ENCODE measurements around a stretch of chr2.

- RRBS, result no CpG with 5 or more reads among the region's 2 CpGs
These were observed 98.3 kb downstream of the FMNL2 start for GRCh38 chr2:152433152-152433889.

DNA sequence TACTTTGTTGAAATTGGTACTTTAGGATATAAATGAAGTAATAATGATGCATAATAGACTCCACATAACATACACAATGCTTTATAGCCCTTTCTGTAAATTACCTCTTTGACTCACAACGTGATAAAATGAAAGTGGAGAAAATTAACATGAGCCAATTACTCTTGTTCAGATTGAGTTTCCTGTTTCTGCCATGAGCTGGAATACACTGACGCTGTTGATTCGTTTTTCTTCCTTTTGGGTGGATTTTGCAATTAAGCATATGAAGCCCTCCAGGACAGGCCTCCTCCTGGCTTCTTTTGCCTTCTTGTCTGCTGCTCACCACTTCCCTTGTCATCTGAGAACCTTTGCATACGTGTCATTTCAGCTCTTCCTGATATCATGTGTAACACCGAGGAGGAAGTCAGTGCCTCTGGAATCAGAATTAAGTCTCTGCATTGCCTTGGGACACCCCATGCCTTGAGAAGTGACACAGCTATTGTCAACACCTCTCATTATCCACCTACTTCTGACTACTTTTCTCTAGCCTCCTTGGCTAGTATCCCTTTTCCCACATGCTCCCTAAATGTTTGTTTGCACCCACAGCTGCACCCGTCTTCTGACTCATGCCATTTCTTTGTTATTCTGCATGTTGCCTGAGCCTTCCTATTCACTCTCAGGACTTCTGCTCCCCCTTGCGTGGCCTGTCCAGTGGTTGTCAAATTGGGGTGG lies 134.1 kb downstream of the FMNL2 start:
- RRBS, result no CpG with 5 or more reads among the region's 7 CpGs

GRCh38 chr2:152616789-152617438 lies 100.3 kb downstream of the PRPF40A start:
- RRBS, result no CpG with 5 or more reads among the region's 8 CpGs

GRCh38 chr2:152637278-152638244 lies 79.7 kb downstream of the PRPF40A start:
- RRBS, result no CpG with 5 or more reads among the region's 9 CpGs

GRCh38 chr2:152694054-152694837 lies 23.0 kb downstream of the PRPF40A start:
- RRBS, result no CpG with 5 or more reads among the region's 10 CpGs

- RRBS, result no CpG with 5 or more reads among the region's 3 CpGs
These were observed 315.7 kb upstream of the KCNJ3 start for GRCh38 chr2:154382838-154383123.

DNA sequence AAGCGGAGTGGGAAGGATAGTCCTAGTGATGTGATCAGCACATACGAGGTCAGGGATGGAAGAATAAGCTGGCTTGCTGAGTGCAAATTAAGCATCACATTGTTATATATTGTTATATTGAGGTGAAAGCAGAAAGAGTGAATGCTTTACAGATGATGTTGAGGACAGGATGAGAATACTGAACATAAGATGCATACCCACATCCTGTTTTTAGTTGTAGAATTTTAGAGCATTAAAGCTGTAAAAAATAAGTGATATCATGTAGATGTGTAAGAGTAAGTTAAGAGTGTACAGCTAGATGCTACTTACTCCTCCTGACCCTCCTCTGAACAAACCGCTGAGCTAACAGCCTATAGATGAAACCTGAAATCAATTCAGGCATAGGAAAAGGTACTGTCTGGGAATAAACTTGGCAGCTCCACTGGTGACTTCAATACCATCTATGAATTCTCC lies 271.0 kb upstream of the KCNJ3 start:
- RRBS, result no CpG with 5 or more reads among the region's 3 CpGs

DNA sequence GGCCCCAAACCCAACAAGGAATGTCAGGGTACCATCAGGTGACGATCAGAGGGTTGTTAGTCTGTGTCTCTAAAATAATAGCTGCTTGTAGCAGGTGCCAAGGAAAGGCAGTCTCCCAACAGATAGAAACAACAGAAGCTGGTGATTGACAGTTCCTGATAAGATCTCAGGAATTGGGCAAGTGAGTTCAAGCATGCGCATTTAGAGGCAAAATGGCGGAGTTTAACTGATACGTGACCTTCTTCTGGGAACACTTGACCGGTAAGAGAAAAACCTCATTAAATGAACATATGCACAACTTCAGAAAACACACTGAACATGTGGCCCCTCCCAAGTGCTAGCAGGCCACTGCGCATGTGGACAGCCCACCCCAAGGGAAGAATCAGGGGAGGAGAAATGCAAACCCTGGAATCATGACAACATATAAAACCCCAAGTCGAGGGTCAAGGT lies 664.9 kb downstream of the KCNJ3 start:
- RRBS, result no CpG with 5 or more reads among the region's 7 CpGs

GRCh38 chr2:155475529-155475978 lies 777.1 kb downstream of the KCNJ3 start:
- RRBS, result no CpG with 5 or more reads among the region's 3 CpGs

GRCh38 chr2:156325329-156326411 lies 6.9 kb downstream of the NR4A2 start:
- RRBS, result no CpG with 5 or more reads among the region's 13 CpGs

GRCh38 chr2:156328008-156328395 lies 4.5 kb downstream of the NR4A2 start:
- RRBS, result 93% methylated on average over 4 of the region's 19 CpGs

DNA sequence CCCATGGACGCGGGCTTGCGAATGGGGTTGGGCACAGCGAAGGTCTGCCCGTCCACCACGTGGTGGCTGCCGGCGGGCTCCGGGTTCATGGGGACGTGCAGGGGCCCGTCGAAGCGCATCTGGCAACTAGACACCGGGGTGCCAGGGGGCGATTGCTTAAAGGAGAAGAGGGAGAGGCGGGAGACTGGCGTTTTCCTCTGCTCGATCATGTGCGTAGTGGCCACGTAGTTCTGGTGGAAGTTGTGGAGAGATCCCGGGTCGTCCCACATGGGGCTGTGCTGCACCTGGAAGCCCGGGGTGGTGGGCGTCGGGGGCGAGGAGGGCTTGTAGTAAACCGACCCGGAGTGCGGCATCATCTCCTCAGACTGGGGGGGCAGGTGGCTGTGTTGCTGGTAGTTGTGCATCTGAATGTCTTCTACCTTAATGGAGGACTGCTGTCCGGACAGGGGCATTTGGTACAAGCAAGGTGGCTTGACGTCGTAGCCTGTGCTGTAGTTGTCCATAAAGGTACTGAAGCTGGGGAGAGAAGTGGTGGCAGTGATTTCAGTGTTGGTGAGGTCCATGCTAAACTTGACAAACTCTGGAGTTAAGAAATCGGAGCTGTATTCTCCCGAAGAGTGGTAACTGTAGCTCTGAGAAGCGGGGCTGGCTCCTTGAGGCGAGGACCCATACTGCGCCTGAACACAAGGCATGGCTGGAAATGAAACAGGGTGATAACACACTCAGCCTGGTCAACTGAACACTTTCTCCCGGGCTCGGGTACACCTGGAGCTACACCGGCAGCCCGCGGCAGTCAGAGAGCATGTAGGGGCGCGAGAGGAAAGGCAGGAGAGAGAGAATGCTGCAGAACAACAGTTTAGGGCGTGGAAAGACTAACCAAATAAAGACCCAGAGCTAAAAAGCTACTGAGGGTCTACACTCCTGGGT lies 2.8 kb downstream of the NR4A2 start:
- RRBS, result 96% methylated on average over 23 of the region's 45 CpGs

- RRBS, result 10% methylated on average over 15 of the region's 44 CpGs
These were observed 682 bp upstream of the GPD2 start for GRCh38 chr2:156435353-156436041.

DNA sequence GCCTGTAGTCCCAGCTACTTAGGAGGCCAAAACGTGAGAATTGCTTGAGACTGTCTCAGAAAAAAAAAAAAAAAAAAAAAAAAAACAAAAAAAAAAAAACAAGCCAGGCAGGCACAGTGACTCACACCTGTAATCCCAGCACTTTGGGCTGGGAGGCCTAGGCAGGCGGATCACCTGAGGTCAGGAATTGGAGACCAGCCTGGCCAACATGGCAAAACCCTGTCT lies 3.2 kb downstream of the GPD2 start:
- RRBS, result no CpG with 5 or more reads among the region's 2 CpGs

DNA sequence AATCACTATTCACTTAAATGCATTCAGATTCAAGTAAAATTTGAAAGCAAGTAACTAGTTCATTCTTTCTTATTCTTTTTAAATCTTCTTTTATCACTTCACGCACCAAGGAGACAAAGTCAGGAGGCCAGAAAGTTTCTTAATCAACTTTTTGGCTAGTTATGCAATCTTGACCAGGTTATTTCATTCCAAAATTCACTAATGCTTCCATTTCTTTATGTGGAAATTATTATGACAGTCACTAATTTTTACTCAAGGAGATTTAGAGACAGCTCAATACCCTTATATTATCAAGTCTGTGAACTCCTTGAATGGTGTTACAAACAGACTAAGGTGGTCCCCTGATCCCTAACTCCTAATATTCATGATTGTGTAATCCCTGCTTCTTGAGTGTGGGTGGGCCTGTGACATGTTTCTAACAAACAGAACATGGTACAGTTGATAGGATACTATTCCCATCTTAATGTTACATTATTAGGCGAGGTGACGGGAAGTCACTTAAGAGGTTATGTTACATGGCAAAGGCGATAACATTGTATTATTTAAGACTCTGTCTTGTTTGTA lies 32.4 kb downstream of the CYTIP start:
- RRBS, result no CpG with 5 or more reads among the region's 4 CpGs

- RRBS, result no CpG with 5 or more reads among the region's 6 CpGs
These were observed 22.9 kb downstream of the CYTIP start for GRCh38 chr2:157420735-157421681.

GRCh38 chr2:157433821-157434286 lies 10.0 kb downstream of the CYTIP start:
- RRBS, result no CpG with 5 or more reads among the region's 2 CpGs

DNA sequence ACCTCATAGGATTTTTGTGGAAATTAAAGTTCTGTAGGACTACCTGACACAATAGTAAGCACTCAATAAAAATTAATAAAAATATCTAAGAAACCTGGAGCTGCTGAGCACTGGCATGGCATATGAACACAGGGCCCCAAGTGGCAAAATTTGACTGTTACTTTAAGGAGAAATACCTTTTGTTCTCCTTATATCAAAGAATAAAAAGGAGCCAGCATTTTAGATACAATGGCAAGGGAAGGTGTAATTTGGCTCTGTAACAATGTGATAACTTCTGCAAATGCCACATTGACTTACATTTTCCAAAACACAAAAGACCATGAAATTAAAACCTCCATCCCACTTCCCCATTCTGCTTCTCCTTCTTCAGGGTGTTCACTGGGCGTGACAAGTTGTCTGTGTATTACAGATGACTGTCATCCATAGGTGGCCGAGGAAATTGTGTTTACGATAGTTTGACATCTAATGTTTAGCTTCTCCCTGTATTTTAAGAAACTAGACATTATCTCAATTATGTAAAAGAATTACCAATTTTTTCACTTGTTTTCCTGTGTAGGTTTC lies 24.9 kb upstream of the CYTIP start:
- RRBS, result no CpG with 5 or more reads among the region's 3 CpGs

GRCh38 chr2:157473342-157474059 lies 29.6 kb upstream of the CYTIP start:
- RRBS, result no CpG with 5 or more reads among the region's 1 CpG

DNA sequence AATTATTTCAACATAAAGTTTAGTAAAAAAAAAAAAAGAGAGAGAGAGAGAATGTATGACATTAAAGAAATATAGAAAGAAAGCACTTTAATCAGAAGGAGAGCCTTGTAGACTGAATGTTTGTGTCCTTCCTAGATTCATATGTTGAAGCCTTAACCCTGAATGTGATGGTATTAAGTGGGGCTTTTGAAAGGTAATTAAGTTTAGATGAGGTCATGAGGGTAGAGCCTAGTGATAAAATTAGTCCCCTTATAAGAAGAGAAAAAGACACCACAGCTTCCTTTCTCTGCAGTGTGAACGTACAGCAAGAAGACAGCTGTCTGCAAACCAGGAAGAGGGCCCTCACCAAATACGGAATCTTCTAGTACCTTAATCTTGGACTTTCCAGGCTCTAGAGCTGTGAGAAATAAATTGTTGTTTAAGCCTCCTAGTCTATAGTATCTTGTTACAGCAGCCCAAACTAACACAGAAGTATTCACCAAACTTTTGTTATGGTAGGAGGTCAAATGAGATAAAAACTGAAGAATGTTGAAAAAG lies 57.1 kb upstream of the CYTIP start:
- RRBS, result no CpG with 5 or more reads among the region's 2 CpGs

All from CMK (cell line).